NT2/D1 (cell line): ENCODE data around the genes PIAS2 and IER3IP1.

DNA sequence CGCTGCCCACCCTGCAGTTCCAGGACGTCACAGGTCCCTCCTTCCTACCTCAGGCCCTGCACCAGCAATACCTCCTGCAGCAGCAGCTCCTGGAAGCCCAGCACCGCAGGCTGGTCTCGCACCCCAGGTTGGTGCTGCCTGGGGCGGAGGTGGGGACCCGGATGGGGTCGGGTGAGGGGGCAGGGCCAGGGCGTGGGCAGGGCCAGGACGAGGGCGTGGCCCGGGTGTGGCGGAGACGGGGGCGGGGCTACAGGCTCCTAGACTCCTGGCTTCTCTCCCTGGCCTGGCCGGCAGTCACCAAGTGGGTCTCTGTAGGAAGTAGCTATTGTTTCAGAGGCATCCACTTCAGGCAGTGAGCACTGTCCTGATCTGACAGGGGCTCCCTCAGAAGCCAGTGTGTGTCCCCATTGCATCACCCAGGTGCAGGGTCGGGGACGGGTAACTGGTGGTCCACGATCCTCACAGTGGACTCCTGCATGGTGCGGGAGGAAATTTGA lies 99.6 kb downstream of the RNF165 start:
- RRBS, 2 experiments, result 26 to 81% methylated on average over 7 to 10 of the region's 19 CpGs

DNA sequence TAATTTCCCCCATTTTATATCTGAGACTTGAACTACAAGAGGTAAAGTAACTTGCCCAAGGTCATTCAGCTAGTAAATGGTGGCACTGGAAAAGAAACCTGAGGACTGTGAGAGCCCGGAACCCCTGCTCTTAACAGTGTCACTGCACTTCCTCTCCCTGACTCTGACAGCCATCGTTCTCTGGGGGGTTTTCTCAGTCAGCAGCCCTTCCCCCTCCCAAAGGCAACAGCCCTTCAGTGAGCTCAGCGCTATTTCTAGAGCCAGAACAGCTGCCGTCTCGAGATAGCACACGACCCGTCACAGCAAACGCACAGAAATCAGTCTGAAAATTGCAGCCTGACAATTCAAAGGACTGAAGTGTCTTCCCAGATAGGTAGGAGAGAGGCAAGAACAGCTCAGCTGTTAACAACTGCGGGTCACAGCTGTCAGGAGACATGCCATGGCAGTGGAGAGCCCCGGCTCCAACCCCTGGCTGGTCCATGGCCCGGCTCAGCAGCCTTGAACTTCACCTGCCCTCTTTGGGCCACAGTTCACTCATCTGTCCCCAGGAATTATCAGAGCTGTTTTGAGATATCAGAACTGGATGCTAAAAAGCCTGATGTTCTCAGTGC lies 45.4 kb downstream of the ST8SIA5 start:
- RRBS, 2 experiments, result no CpG with 5 or more reads among the region's 11 CpGs

GRCh38 chr18:46811794-46812239 lies 55.0 kb upstream of the ST8SIA5 start:
- RRBS, 2 experiments, result no CpG with 5 or more reads among the region's 6 CpGs

- RRBS, 2 experiments, result no CpG with 5 or more reads among the region's 5 CpGs
Measured at GRCh38 chr18:46836128-46836801, 79.4 kb upstream of the ST8SIA5 start.

DNA sequence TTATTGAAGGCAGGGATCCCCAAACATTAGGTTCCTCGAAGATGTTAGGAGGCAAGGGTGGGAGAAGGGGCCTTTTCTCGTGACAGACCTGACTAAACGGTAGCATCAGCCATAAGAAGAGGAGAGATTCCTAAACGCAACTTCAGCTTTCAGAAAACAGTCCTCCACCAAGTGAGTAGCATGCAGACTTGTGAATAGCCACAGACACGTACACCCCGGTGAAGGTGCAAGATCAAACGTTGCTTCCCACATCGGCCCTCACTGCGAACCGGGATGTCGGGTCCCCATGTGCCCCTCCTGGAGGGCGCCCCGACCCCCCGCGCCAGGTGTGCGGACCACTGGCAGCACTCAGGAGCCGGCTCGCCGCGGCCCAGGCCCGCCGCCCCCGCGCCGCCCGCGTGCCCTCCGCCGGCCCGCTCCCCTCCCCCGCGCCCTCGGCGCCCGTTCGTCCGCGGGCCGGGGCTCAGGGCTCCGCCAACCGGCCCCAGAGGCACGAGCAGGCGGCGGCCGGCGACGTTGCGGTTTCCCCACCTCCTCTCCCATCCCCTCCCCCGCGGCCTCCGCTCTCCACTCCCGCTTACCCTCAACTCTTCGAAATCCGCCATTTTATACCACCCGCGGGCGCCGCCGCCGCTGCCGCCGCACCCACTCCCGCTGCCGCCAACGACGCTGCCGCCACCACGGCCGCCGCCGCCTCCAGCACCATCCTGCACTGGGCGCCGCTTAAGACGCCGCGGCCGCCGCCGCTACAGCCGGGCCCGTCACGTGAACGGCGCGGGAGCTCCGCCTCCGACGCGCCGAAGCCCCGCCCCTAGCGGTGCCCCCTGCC lies at the start of gene PIAS2:
PIAS2 (minus strand) TSS at position 767 of the 829 bp plus-strand sequence.
- RRBS, 2 experiments, result 1 to 2% methylated on average over 26 to 30 of the region's 92 CpGs

GRCh38 chr18:47031243-47031531 lies 4.2 kb downstream of the ELOA2 start:
- RRBS, 2 experiments, result no CpG with 5 or more reads among the region's 11 CpGs

DNA sequence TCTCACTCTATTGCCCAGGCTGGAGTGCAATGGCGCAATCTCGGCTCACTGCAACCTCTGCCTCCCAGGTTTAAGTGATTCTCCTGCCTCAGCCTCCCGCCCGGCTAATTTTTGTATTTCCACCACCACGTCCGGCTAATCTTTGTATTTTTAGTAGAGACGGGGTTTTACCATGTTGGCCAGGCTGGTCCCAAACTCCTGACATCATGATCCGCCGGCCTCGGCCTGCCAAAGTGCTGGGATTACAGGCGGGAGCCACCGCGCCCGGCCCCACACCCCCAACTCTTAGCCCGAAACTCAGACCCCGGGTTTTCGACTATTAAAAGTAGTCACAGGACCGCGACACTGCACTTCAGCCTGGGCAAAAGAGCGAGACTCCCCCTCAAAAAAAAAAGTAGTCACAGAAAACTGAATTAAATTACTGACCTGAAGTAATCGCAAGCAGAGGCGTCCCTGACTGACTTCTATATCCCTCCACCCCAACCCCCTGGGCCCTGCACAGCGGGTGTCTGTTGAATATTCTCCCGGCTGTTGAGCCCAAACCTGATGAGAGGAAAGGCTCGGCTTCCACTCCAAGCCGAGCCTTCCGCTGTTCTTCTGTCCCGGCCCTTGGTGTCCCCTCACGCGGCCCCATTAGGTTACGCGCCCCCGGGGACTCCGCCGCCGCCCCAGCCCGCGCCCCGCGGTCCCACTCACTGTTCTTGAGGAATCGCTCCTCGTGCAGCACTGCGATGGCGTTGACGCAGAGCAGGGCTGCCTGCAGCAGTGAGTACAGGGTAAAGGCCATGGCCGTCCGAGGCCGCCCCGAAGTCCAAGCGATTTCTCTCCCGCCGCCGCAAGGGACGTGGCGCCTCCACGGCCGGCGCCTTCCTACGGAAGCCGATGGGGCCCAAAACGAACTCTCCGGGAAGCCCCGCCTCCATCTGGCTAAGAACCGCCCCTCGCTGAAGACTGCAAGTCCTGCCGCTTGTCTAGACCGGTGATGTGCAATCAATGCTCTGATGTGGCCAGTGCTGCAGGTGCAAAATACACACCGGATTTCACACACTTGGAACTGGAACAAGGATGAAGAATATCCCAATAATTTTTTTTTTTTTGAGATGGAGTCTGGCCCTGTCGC lies at the start of gene IER3IP1:
IER3IP1 (minus strand) TSS at position 874 of the 1,120 bp plus-strand sequence.
- RRBS, 2 experiments, result 2 to 3% methylated on average over 17 to 20 of the region's 69 CpGs

- RRBS, 2 experiments, result no CpG with 5 or more reads among the region's 8 CpGs
Measured at GRCh38 chr18:47896688-47897085, 33.8 kb downstream of the SMAD2 start.

GRCh38 chr18:47929658-47930127 lies 766 bp downstream of the SMAD2 start:
- RRBS, 2 experiments, result no CpG with 5 or more reads among the region's 11 CpGs

DNA sequence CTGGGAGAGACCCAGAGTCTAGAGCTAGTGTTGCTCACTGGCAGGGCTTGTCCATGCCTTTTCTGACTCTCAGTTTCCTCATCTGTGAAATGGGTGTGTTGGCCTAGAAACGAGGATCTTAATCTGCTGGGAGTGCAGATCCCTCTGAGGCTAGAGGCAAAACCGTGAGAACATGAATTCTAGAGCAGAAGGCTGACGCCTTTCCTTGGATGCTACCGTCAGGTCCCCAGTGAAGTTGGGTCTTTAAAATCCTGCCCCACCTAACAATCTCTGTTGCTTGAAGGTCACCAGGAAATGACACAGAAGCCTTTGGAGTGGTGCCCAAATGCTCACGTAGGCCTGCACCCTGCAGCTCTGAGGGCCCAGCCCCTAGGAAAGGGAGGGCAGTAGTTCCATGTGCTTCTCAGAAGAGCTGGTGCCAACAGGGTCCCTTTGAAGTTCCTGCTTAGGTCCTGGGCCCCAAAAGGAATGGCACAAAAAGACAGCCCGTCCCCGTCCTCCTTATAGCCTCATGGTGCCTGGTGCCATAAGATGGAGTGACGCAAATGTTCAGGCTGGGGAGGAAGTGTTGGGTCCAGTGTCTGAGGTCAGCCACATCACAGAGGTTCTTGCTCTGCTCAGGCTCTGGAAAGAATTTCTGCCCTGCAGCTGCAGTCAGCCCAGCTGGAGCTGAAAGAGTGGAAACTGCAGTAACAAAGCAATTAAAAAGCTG lies 73.3 kb upstream of the SMAD2 start:
- RRBS, 2 experiments, result no CpG with 5 or more reads among the region's 8 CpGs

DNA sequence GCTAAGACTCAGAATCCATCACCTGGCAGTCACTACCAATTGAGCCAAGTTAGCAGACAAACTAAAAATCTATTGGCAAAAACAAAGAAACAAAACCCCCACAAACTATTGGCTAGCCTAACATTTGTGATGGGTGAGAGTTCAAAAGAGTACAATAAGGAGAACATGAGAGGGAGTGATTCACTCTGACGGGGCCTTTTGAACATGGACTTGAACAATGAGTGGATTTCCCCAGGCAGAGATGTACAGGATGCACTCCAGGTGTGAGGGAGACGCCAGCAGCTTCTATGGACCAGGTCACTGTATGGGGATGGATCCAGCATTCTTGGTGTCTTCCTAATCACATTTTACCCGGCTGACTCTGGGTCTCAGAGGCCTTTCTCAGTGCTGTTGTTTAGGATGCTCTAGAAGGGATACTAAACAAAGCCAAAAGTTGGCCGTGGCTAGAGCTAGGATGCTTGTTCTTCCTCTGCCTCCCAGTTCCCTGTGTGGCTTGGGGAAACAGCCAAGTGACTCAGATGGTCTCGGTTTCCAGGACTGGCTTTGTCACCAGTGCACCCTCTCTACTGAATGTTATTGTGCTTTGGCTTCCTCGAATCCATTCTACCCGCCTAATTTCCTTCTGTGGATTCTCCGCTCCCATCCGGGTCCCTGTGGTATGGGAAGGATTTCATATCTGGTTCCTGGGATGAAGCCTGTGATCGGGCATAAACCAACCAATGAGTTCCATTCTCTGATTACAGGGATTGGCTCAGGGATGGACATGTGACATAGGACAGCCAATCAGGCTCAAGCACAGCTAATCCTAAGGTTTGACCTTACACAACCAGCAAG lies 167.7 kb upstream of the SMAD2 start:
- RRBS, 2 experiments, result no CpG with 5 or more reads among the region's 10 CpGs

- RRBS, 2 experiments, result no CpG with 5 or more reads among the region's 11 CpGs
Measured at GRCh38 chr18:48151468-48152264, 221.2 kb upstream of the SMAD2 start.

GRCh38 chr18:48446531-48446910 lies 37.3 kb upstream of the ZBTB7C start:
- RRBS, 2 experiments, result no CpG with 5 or more reads among the region's 17 CpGs

GRCh38 chr18:48541010-48541882 lies 2.4 kb downstream of the CTIF start:
- RRBS, 2 experiments, result 2% methylated on average over 14 to 22 of the region's 63 CpGs

- RRBS, 2 experiments, result no CpG with 5 or more reads among the region's 13 CpGs
Measured at GRCh38 chr18:48544371-48545164, 5.7 kb downstream of the CTIF start.

GRCh38 chr18:48545500-48546077 lies 6.8 kb downstream of the CTIF start:
- RRBS, 2 experiments, result no CpG with 5 or more reads among the region's 13 CpGs

DNA sequence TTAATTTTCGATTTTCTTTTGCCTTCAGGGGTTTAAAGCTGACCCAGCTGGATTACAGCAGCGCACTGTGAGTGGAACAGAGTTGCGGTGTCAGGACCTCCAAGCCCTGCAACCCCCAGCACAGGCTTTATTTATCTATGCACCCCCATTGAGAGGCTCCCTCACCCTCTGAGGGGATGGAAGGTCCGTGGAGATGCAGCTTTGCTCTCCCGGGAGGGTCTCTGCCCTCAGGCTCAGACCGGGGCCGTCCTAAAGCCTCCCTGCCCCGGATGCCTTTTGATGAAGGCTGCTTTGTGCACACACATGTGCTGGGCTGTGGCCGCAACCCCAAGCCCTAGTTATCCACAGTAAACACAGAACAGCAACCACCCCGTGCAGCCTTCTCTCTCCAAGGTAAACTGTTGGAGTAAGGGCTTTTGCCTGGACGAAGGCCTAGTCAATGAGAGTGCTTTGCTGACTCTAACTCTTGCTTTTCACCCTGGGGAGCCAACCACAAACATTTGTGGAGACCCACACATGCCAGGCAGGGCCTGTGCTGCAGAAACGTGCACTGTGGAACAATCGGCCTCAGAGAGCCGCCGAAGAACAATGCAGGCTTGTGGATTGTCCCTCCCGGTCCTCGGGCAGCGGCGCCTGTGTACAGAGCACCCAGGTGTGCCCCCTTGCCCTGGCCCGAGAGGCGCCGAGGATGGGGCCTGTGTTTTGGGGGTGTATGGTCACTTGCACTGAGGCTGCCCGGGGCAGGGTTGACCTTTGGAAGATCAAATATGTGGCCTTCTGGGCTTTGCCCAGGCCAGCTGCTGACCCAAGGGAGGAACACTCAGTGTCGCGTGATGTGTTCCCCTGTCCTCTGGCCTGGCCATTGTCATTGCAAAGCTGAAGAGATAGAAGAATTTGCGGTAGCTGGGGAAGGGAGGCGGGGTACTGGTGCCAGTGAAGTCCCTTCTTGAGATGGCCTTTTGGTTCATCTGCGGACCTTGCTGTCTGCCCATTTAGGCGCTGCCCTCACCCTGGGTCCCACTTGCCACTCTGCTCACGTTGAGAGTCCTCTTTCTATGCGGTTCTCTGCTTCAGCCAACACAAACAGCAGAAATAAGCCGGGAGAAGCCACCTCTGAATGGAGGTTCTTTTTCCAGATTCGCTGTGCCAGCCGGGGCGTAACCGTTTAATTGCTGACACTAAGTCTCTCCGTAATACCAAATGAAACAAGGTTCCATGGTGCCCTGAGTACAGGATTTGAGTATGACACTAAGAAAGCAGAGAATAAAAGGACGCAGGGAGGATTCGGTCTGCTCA lies 37.1 kb downstream of the CTIF start:
- RRBS, 2 experiments, result no CpG with 5 or more reads among the region's 39 CpGs

DNA sequence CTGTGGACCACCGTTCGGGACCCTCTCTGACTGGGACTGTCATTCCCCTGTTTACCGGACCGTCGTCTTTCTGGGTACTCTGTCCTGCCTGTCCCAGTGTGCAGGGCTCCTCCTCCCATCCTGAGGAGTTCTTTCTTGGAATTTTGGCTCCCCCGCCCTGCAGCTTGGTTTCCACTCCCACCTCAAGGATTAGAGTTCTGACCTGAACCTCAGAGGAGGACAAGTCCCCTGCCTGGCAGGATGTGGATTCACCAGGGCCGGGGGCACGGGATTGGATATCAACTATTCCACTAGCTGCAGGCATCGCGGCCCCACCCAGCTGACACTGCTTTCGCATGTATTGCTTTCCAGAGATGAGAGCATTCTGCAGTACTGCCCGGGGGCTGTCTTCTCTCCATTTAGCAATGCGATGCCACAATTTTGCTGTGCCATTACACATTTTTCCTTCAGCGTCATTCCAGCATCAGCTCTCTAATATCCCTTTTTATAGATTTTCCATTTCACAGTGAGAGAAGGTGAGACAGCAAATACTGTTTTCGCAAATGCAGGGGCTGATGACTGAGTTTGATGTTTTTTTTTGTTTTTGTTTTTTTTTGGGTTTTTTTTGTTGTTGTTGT lies 41.9 kb downstream of the CTIF start:
- RRBS, 2 experiments, result no CpG with 5 or more reads among the region's 15 CpGs

- RRBS, 2 experiments, result 89% methylated on average over 2 of the region's 19 CpGs; no CpG with 5 or more reads in 1 of the 2 experiments
Measured at GRCh38 chr18:48779942-48780825, 170.6 kb downstream of the SMAD7 start.